ENCODE data around the genes MYH8, SCO1, ZNF18 and TEKT3.

DNA sequence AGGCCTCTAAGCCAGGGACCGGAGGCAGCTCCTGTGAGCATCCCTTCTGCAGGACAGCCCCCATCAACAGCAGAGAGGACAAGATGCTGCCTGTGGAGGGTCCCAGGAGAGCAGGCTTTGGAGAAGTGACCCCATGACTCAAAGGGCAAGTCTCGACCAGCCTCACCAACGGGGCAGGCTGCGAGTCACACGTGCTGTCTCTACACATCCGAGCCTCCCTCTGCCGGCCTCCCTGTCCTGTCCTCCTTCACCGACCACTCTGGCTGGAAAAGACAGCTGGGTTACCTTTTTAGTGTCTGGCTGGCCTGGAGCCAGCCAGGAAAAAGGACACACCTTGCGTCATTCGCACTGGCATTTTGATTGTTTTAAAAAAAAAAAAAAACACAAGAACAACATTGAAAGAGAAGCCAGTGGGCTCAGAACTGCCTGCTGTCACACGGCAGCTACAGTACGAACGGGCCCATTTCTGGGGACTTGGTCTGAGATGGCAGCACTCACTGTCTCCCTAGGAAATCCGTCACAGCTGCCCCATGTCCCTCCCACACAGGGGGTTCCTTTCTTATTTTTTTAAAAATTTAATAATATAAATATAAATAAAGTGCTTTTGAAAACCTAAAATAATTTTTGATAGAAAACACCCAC is 74.5 kb upstream of the RCVRN start:
- RRBS = no CpG with 5 or more reads among the region's 14 CpGs

DNA sequence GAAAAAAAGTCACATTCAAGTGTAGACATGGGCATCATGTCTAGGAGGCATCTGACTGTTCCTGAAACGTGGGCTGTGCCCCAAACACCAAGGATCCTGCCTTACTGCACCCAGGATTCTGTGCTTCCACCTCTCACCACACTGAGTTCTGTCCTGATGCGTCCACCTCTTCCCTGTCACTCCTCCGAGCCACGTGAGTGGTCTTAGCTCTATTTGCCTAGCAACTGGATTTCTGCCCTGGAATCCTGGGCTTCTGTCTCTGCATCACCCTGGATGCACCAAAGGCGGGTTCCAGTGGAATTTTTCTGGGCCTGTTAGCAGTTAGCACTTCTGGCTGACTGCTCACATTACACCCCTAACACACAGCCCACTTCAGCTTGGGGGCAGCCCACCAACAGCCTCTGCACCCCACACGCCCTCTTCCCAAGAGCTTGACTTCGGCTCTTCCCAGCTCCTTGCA is 129.6 kb upstream of the RCVRN start:
- RRBS = no CpG with 5 or more reads among the region's 7 CpGs

- RRBS = no CpG with 5 or more reads among the region's 1 CpG
Observed at GRCh38 chr17:10105347-10105586, 93.1 kb downstream of the GAS7 start.

- RRBS = 47% methylated on average over 8 of the region's 24 CpGs
Observed at GRCh38 chr17:10127614-10128477, 70.6 kb downstream of the GAS7 start.

- RRBS = no CpG with 5 or more reads among the region's 9 CpGs
Observed at GRCh38 chr17:10421671-10422394, at the start of gene MYH8. MYH8 (minus strand) TSS chr17:10421950.

GRCh38 chr17:10696971-10697839 is at the start of gene SCO1:
SCO1 (minus strand) TSS chr17:10697533.
- RRBS = 2% methylated on average over 27 of the region's 79 CpGs

GRCh38 chr17:10697840-10698153 is 403 bp downstream of the ADPRM start:
- RRBS = no CpG with 5 or more reads among the region's 12 CpGs

DNA sequence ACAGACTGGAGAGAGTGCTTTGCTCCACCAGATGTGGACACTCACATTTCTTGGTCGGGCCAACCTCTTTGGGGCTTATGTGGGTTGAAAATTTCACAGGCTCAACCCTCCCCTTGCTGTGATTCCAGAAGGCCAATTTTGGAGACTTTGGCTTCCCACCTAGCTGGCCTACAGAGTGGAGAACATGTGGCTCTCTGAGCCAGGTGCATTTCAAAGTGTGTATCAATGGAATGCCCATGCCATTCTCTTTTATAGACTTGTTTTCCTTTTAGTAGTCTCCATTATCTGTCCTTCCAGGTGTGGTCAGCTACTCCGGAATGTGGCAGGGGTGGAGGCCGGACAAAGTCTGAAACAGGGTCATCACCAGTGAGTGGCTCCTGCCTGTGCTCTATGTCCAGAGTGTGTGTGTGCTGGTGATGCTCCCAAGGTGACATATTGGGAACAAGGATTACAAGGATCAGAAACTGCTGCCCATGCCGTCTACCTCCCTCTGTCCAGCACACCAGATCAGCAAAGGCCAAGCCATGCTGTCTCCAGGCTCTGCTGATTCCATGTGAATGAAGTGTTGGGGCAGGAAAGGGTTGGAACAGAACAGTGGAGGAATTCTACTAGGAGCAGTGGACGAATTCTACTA is 3.8 kb upstream of the TMEM220 start:
- RRBS = no CpG with 5 or more reads among the region's 5 CpGs

DNA sequence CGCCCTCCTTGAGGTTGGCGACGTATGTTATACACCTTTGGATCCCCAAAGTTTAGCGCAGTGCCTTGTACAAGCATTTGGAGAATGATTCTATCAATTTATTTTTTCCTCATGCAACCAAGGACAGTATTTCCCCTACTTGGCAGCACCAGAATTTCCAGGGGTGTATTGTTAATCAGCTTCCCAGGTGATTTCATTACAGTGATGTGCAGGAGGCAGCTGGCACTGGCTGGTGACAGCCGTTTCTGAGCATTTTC is 26.6 kb downstream of the TMEM238L start:
- RRBS = no CpG with 5 or more reads among the region's 5 CpGs

DNA sequence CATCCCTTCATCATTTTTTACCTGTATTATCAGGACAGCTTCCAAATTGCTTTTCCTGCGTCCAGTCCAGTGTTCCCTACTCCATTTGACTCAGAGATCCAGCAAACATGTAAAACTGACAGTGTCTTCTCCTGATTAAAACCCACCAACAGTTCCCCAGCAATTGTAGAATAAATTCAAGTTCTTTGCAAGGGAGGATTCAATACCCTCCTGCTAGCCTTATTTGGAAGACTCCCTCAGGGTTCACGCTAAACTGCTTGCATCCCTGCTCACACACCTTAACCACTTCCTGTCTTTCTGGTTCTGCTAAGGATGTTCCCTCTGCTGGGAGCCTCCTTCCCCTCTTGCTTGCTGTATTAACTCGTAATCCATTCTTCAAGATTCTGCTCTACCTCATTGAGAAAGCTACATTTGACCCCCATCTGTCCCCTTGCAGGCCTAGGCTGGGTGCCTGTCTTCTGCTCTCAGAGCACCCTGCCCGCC is 2.4 kb upstream of the SHISA6 start:
- RRBS = no CpG with 5 or more reads among the region's 4 CpGs

GRCh38 chr17:11996696-11997766 is at the start of gene ZNF18:
ZNF18 (minus strand) TSS chr17:11997475.
- RRBS = 1% methylated on average over 44 of the region's 82 CpGs

GRCh38 chr17:12141236-12142173 is 120.8 kb downstream of the MAP2K4 start:
- RRBS = no CpG with 5 or more reads among the region's 13 CpGs

GRCh38 chr17:13600326-13601187 is 1.2 kb downstream of the HS3ST3A1 start:
- RRBS = 14% methylated on average over 35 of the region's 89 CpGs

DNA sequence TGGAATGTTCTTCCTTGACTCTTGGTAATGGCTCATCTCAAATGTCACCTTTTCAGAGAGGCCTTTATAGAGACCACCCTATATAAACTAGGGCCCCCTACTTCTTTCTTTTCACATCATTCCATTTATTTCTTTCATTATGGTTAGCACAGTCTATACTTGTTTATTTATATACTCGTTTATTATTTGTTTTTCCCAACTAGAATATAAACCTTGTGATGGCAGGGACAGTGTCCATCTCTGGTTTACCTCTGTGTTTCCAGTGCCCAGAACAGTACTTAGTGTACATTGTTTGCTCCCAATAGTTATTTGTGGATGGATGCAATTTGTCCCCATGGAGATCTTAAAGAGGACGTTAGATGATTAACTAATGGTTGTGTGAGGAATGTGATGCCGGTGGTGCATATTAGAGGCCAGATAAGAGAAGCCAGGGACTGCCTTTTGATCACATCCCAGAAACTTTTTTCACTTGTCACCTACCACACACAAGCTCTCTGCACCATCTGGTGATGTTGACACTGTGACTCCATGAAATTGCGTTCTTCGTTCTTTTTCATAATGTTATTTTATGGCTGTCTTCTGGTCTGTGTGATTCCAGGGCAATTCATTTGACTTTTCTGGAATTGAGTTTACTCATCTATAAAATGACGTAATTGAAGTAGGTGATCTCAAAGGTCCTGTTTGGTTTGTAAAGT is 1.0 kb downstream of the COX10 start:
- RRBS = no CpG with 5 or more reads among the region's 6 CpGs

- RRBS = no CpG with 5 or more reads among the region's 7 CpGs
Observed at GRCh38 chr17:14209008-14209707, 27.5 kb downstream of the CDRT15 start.

DNA sequence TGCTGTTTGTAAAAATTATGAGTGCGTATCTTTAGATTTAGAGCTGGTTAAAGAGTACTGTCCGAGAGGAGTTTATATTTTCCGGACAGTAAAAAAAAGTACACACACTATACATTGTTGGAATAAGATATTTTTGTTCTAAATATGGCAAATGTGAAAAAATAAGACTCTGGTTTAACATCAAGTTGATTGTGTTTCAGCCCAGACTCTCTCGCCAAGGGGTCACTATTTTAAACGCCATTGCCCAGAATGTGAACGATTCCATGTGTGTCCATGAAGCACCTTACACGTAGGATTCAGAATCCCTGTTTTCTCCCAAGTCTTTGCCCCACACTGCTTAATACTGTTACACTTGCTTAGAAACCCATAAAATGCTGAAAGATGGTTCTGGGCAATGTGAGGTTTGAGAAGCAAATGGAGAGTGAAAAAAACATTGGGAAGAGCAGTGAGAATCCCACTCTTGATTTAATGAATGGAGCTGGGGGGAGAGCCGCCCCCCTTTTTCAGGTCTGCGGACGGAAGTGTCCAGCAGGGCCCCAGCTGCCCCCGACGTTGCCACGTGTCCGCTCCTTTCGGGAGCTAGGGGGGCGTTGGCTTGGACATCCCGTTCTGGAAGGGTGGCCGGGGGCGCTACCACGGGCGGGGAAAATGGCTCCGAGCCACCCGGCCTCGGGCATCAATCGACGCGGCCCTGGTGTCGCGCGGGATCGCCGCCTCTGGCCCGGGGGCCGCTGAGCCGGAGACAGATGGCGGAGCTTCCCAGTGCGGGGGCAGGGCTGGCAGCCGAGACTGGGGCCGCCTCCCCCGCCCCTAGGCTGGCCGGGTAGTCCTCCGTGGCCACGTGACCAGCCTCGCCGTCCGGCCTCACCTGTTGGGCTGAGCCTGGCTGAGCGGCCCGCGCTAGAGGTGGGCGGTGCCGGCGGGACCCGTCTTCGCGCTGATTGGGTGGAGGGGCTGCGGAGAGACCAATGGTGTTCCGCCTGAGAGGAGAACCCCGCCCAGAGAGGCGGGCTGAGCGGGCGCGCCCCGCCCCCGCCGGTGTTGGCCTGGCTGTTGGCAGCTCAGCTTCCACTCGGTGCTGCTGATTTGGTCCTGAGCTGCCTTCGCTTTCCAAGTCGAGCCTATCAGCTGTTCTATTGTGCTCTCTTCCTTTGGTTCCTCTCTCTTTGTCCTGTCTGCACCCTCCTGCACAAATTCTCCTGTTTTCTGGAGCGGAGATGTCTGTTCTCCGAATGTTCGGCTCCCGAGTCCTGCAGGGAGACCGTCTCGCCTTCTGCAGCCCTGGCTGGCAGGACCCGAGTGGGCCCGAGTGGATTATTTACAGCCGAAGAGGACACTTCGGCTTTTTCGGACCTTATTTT is 8.1 kb downstream of the HS3ST3B1 start:
- RRBS = 23% methylated on average over 31 of the region's 79 CpGs

DNA sequence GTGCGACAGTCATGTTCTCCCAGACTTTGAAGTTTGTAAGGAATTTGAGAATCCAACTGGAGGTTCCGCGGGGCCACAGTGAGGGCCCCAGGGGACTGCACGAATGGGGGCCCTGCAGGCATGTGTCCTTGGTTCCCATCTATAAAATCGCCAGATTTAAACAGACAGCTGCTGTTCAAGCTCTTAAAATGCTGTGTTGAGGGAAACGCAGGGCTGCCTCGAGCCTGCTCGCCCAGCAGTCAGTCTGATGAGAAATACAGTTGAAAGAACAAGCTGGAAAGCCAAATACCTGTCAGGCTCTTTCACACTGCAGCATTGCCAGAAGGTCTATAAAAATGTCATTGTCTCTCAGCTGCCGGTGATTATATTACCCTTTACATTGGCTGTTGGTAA is 152.0 kb downstream of the PMP22 start:
- RRBS = no CpG with 5 or more reads among the region's 9 CpGs

DNA sequence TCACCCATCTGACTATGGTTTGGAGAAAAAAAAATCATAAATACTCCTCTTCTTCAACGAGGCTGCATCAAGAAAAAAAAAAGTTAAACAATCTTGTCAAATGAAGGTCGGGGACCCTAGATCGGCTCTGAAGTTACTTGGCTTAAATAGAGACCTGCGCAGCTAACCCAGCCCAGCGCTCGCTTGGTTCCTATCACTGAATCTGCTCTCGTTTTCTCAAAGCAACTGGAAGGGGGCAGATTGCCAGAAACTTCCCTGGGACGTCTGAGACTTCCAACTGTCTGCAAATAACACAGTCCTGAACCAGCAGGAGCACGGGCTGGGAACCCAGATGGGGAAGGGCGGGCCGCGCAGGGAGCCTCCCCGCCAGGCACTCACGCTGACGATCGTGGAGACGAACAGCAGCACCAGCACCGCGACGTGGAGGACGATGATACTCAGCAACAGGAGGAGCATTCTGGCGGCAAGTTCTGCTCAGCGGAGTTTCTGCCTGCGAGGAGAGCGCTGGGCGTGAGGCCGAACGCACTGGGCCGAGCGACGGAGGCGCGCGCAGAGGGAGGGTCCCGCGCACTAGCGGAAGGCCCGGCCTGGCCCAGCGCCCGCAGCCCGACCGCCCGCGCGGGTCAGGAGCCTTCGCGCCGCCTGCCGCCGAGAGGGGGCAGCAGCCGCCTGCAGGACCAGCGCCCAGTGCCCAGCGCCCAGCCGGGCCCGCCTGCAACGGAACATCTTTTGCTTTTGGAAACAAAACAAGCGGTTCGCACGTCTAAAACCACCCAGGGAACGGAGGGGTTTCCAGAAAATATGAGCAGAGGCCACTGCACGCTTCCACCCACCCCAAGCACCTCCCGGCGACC is 4.6 kb downstream of the PMP22 start:
- RRBS = 10% methylated on average over 2 of the region's 63 CpGs

DNA sequence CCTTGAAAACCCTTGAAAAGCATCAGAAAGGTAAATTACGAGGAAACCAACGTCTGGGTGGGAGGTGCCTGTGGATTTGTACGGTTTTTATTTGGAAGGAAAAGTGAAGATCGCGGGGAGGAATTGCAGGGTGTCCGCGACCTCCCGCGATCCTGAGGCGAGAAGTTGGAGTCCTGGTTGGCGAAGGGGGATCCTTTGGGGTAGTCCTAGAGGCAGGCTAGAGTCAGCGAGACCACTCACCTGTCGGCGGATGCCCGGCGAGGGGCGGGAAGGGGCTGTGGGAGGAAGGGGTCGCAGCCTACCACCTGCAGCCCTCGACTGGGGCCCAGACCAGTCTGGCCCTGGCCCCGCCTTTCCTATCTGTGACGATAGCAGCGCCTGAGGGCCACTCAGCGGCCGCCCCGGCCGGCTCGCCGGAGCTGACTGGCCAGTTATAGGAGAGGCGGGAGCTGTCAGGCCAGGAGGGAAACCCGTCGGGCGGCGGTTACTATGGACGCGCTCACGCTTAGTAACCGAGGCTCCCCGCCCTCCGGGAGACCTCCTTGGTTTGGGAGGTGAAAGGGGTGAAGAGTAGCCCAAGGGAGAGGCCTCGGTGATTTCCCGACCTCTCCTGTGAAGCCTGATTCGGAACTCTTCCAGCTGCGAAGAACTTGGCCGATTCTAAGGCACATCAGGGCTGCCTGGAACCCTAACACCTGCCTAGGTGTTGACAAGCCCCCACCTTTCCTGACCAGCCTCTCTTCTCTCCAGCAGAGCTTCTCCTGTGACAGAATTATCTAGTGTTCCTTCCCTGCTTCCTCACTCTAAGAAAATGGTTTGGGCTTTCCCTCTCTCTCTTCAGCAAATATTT is at the start of gene TEKT3:
Gene TEKT3, minus strand, starts transcription at position 320 of the 850 bp plus-strand sequence.
- RRBS = no CpG with 5 or more reads among the region's 44 CpGs

DNA sequence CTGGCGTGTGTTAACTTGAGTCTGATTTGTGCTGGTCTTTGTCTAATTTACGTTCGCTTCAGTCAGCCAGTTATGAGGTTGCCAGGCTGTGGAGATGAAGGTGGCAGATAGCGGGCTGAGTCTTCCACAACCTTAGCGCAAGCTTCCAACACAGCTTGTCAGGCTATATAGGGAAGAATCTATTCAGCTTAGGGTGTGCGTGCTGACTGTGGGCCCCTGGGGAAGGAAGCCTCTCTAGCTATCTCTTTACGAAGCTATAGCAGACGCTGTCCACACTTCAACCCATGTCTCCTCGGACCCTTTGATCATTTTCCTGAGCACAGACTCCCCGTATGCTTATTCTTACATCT is 9.8 kb upstream of the TEKT3 start:
- RRBS = no CpG with 5 or more reads among the region's 10 CpGs

Data from GM12892 (cell line).